Umbilical cord (tissue), 2 donors: ENCODE data around the genes WLS, PTGER3 and RABGGTB.

DNA sequence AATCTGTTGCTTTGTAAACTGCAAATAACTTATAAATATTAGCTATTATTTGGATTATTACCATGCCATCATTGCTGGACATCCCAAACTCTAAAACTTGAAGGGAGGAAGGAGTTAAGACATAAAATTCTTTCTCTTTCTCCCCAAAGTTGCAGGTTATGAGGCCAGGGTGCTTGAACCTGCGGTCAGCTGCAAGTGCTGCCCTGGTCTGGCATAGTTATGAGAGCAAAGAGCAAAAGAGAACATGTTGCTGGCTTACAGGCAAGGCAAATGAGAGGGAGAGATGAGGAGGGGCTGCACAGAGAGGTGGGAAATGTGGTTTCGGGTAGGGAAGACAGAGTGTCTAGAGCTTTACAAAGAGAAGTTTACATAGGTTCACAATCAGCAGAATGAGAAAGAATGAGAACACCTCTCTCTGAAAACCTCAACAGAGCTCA, 30.8 kb downstream of the GADD45A start:
- RAMPAGE, long total RNA = no peak

- RAMPAGE, long total RNA = no peak
Observed at GRCh38 chr1:67743386-67743843, 58.4 kb downstream of the GADD45A start.

DNA sequence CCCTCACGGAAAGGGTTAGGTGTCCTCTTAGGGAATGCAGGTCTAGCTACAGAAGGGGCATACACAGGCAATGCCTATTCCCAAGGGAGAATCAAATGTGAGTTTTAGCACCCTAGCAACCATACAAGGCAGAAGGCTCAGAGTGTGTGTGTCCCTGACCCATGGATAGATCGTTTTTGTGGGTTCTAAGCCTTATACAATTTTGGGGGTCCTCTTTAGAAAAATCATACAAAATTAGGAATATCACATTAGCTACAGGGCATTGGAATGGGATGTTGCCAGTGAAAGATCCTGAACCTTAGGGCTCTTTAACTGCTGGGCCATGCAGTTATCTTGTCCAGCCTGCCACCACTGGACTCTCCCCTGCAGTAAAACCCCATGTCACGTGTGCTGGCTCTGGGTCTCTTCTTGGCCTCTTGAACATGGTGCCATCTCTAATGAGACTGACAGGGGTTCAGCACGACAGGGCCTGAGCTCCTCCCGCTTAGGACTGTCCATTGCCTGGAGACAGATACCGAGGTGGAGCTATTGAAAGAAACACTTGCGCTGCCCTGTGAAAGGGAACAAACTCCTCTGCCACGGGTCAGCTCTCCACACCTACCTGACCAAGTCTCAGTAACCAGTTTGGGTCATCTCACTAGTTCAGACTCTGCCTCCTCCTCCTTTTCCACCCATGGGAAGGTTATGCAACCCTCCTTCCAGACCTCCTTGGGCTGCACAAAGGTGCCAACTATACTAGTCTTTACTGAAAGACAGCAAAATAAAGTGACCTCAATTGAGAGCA, 66.2 kb downstream of the GNG12 start:
- RAMPAGE, long total RNA = no peak

DNA sequence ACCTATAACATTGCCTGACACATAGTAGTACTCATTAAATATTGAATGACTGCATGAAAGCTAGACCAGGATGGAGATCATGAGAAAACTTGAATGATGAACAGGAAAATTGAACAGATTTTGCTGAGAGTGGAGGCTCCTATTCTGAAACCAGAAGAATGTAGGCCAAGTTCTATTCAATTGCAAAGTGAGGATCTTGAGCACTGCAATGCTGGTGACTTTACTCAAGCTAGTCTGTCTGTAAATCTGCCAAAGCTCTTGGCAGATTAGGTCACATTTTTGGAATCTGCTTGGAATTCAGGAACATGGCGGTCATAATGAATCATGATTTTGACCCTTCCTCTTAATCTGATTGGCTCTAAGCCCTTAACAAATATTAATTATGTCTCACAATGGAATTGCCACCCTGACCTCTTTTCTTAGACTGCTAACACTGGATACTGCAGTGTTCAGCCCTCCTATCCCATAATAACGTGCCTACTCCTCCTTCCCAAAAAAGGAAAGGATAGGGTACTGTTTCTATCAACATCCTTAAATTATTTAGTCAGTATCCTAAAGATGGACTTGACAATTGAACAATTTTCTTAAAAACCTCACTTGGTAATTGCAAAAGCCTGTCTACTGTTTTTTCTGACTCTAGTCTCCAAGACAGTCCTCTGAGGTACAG, 7.2 kb upstream of the GNG12 start:
- RAMPAGE, long total RNA = no peak

DNA sequence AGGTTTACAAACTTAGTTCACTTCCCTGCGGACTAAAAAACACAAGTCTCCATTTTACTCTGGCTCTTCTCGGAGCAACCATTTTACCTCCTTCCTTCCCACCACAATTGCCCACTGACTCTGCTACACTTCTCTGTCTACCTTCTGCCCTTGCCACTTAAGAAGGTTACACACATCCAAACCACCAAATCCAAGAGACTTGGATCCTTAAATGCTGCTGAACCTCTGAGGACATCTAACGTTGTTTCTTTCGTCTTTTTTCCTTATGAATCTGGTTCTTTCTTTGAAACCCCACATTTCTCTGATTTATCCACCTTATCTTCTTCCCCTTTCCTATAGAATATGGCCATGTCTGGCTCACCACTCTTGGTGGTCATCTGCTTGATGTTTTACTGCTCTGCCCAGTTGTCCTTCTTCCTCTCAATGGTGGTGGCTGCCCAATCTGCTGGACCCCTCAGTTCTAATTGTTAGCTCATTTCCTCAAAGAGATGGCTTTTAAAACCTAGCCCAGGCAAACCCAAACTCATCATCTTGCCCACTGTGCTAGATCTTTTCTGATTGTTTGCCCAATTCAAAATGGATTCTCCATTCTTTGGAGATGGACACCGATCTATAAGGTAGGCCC, 72.8 kb upstream of the DIRAS3 start:
- RAMPAGE, long total RNA = no peak

GRCh38 chr1:68199591-68199889, 32.8 kb downstream of the WLS start:
- RAMPAGE, long total RNA = no peak

DNA sequence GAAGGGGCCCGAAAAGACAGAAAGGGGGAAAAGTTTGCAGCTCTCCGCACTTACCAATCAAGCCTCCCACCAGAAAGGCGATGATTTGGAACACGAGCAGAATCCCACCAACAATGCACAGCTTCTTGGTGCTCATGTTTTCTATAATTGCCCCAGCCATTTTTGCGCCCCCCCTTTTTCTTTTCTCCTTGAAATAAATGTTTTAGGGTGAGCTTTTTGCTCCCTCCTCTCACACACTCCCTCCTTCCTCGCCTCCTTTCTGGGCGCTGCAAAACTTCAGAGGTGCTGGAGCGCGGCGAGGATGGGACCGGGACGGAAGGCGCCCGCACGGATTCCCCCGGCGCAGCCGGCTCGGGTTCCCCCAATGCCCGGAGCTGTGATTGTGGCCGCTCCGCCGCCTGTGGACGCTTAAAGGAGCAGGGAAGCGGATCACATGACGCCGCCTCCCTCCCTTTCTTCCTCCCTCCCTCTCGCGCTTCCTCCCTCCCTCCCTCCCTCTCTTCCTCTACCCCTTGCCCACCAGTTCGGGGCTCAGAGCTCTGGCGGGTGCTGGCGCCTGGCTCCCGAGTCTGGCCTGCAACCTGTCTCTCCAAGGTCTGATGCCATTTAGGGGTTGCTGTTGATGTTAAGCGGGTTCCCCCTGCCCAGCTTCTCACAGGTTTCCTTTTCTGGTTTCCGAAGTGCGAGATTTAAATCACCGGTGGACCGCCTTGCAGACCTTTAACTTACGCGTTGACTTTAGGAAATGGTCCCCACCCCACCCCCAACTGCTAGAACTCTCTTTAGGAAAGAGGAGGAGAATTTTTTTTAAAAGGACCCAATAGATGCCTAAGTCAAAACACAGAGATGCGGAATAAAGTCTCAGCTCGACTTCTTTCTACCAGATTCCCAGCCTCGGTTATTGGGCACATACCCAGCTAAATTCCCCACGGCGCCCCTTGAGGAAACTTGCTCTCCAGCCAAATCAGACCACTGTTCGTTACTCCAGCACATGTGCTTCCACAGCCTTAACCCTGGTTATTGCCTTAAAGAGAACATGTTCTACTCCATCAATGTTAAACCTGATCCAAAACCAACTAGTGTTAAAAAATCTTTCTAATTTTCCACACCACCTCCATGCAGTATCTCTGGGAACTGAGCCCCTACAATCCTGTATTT, at the start of gene WLS:
Gene WLS, minus strand, starts transcription at position 384 of the 1,158 bp plus-strand sequence.
- RAMPAGE, long total RNA = start-site peak on the minus strand centred at position 364 of the sequence, 128 bp wide, 49 and 52 reads in 2 replicates

DNA sequence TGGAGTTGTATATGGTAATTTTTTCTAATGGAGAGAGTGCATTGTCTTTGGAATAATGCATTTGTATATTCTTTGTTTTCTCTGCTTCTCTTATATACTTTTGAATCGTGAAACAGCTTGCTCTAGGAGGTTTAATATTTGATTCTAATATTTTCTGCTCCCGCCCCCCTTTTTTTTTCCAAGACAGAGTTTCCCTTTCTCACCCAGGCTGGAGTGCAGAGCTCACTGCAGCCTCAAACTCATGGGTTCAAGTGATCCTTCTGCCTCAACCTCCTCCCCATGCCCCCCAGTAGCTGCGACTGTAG, 4.6 kb upstream of the LRRC40 start:
- RAMPAGE, long total RNA = no peak

GRCh38 chr1:70234237-70235043, 13.3 kb downstream of the SRSF11 start:
- RAMPAGE, long total RNA = no peak

GRCh38 chr1:70239391-70239955, 18.3 kb downstream of the SRSF11 start:
- RAMPAGE, long total RNA = no peak

GRCh38 chr1:70353612-70354588, 622 bp downstream of the ANKRD13C start:
- RAMPAGE, long total RNA = no peak

GRCh38 chr1:71047601-71048247, at the start of gene PTGER3:
Gene PTGER3, minus strand, starts transcription at chr1:71047816.
- RAMPAGE, long total RNA = no peak

DNA sequence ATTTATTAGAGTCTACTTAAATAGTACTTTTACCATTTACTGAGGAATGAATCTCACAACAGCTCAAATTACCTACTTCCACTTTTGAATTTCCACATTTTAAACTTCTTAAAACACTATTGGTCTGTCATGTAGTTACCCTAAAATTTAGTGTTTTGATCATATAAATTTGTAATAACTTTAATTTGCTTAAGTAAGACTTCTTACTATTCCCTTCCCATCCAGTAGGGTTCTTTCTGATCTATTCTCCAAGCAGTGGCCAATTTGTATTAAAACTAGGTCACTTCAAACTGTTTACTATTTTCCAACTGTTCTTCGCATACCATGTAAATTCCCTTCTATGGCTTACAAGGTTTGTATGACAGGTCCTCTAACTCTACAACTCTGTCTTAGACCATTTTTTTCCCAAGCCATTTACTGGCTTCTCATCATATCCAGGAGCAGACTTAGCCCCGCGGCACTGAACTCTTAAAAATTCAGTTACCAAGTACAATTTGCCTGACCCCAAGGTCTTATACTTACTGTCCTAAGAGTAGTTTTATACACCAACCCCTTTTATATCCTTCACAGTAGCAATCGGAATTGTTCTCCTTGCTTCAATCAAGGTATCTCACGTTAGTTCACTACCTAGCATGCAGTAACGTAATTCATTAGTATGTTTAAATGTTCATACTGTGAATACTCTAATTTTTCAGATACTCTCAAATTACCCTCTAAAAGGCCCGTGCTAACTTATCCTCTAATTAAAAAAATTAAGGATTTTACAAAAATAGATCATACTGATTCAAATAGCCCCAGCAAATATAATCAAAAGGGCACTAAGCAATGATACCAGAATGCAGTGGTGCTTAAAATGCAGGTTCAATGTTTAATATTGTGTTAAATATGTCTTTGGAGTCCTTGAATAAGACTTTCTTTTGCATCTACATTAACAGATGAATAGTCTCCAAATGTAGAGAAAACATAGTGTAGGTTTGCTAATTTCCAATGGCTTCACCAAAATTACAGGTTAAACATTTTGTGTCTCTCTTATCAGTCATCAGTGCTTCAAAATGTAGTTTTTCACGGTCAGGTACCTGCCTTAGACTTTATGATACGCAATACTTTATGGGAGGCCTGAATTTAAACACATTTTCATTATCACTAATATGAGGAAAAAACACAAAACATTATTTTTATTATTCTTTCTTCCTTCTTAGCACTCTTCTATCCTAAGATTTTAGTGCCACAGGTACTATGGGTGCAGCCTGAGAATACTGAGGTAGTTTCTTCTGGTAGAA, 8.9 kb upstream of the PTGER3 start:
- RAMPAGE, long total RNA = no peak

DNA sequence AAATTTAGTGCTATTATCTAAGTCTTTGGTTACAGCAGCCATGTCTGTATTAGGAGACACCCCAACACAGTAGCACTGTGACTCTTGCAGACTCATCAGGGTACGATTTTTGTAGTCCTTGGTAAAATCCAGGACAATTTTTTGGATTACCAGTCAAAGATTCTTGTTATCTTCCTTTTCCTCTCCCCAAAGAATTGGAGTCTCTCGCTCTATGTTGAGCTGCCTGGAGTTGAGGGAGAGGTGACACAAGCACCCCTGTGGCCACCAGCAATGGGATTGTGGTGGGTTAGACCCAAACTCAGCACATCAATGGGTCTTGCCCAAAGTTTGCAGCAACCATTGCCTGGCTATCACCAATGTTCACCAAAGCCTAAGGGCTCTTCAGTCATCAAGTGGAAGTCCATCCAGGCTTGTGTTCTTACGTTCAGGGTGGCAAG, 524.8 kb upstream of the NEGR1 start:
- RAMPAGE, long total RNA = no peak

DNA sequence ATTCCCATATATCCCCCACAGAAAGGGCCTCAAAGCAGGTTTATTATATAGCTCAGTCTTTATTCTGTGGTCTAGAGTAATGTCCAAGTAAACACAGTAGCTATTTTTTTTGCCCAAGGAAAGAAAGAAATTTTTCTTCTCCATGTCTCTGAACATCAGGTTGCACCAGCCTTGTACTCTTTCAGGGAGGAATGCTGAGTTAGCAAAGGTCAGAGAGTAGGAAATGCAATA, 18.0 kb downstream of the CRYZ start:
- RAMPAGE, long total RNA = no peak

DNA sequence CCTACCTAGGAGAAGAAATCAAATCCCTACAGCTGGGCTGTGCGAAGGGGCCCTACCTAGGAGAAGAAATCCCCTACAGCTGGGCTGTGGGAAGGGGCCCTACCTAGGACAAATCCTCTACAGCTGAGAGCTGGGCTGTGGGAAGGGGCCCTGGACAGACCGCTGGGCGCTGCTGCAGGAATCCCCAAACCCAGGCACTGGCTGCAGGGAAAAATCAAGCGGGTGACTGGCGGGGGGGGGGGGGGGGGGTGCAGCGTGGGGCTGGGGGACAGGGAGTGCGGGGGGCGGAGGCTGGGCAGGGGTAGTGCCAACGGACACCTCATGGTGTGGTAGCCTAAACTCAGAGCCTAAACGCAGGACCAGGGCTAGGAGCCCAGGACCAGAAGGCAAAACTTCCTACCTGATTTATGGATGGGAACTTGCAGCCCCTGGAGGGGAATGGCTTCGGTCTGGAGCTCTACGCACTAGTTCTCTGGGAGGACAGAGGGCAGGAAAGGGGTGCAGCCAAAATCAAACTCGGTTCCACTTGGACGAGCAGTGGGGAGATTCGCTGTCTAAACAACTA, 401 bp downstream of the CRYZ start:
- RAMPAGE, long total RNA = no peak

DNA sequence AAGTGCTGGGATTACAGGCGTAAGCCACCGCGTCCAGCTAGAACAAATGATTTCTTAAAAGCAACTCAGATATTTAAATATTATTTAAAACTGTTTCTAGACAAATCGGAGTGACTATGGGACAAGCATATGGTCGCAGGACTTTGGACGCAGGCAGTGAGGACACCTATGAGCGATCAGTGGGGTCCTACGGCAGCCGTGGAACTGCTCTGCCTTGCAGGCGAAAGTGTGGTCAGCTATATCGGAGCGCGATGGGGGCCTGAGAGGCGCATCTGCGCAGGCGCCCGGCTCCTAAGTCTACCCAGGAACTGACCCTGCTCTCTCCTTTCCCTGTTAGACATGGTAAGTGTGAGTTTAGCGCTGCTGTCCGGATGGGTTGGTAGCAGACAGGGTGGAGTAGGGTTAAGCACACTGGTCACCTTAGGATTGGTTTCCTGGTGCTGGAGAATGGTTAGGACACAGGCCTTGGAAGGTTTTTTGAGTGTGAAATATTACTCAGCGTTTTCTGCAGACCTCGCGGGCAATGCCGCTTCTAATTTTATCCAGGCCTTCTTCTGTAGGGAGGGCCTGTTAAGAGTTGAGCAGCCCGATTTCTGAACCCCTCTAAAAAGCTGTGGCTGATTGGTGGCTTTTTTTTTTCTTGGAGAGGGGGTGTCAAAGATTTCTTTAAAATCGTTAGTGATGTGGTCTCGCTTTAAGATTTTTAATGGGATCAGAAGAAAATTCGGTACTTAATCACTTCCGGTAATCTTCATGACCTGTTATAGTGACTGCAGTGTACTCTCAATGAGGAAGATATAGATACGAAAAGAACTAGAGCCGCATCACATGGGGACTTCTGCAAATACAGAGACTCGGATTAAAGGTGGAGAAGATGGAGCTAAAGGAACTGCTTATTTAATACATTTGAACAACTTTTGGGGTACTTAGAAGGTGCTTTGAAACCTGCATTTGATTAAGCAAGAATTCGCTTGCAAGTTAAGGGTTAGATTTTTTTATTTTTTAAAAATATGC, at the start of gene RABGGTB:
Gene RABGGTB, plus strand, starts transcription at position 324 of the 1,014 bp plus-strand sequence.
- RAMPAGE, long total RNA = start-site peak on the plus strand centred at position 295 of the sequence, 83 bp wide, 46 and 51 reads in 2 replicates

DNA sequence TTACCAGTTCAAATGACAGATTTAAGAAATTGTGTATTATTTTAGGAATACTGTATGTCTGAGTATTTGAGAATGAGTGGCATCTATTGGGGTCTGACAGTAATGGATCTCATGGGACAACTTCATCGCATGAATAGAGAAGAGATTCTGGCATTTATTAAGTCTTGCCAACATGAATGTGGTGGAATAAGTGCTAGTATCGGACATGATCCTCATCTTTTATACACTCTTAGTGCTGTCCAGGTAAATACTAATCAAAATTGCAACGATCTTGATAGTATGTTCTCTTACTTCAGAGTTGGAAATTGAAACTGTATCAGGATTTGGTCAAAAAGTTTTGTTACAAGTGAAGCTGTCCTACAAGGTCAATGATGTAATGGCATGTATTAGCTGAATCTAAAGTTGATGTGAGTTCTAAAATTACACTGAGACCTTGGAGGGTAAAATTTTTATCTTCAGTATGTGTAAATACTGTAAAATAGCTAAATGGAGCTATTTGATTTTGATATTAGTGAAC, 3.1 kb downstream of the RABGGTB start:
- RAMPAGE, long total RNA = no peak

DNA sequence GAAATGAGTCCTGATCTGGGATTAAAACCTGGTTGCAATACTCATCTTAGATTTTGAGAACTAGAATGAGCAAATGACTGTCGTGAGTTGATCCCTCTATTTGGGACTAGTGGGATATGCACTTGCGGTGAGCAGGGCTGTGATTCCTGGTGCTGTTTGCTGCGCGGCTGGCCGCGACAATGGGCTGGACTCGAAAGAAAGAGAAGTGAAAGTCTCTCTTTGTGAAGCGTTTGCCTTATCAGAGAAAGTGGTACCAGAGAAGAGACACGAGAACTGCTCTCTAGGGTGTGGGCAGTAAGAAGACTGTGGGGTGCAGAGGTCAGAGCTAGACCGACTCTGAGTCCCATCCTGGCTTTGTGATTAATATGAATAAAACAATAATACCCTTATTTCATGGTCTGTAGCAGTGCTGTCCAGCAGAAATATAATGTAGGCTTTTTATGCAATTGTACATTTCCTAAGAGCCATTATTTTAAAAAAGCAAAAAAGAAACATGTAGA, 8.7 kb downstream of the ST6GALNAC3 start:
- RAMPAGE, long total RNA = no peak

DNA sequence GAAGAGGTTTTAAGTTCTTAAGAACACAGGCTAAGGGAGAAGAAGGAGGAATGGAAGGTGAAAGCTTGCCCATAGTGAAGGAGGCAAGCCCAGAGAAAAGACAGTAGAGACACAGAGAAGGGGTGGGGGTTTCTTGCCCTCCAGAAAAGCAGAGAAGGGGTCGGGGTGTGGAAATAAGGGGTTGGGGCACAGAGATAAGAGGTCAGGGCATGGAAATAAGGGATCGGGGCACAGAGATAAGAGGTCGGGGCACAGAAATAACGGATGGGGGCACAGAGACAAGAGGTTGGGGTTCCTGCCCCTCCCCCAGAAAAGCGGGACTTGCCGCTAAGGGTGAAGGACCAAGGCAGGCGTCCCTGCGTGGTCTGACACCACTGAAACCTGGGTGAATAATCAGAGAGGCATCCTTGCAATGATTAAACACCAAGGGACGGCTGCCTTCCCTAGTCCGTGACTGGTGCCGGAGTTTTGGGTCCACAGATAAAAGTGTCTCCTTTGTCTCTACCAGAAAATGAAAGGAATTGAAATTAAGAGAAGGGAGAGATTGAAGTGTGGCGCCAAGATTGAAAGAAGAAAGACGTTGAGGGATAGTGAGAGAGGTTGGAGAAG, 32.0 kb downstream of the ST6GALNAC5 start:
- RAMPAGE, long total RNA = no peak